ENCODE data around the genes ZNF286A and ZSWIM7.

GRCh38 chr17:15649559-15650624 lies 30.4 kb upstream of the FBXW10B start:
- RRBS = no CpG with 5 or more reads among the region's 11 CpGs

DNA sequence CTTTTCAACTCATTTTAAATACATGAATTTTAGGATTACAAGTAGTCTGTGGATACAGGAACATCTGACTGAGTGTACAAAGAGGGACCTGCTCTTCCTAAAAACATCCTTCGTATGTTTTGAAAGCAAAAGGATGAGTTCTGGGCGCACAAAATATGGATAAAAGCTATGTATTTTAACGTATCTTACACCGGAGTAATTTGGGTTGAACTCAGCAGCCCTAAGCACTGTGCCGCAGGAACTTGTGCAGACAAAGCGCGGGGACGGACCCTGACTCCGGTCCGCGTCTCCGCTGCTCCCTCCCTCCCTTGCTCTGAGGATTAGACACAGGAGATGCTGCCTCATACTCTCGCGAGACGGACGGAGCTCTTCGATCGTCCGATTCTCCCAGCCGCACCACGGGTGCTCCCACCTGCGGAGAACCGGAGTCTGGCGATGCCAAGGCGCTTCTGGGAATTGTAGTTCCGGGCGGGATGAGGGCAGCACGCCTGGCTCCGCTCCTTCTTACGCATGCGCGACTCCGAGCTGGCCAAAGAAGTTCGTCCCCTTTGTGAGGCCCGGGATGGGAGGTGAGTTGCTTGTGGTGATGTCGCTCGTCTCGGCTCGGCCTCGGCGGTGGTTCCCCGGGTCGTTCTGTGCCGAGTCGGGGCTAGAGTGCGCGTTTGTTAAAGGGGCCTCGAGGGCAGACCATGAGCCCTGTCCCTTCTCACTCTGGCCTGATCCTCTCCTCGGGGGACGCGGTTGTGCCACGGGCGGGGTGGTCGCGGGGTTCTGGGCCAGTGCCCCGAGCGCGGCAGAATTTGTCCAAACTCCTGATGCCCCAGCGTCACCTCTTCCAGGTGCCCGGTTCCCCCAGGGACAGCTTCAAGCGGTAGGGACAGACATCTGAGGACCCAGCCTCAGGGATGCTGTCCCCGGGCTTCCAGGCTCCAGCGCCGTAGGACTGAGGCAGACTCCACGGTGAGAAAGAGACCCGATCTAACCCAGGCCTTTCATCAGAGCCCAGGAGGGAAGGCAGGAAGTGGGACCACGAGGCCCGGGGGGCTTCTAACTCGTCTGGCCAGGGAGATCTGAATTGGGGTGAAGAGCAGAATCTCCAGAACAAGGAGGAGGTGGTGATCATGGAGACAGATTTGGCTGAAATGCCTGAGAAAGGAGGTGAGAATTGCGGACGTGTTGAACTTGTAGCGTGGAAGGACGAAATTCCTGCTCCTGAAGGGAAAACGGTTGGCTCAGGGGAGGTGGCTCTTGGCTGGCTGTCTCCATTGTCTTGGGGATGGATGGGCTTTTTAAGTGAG lies at the start of gene ZNF286A:
Gene ZNF286A (plus strand): TSS at position 544 of the 1,298 bp plus-strand sequence.
- RRBS = no CpG with 5 or more reads among the region's 74 CpGs

DNA sequence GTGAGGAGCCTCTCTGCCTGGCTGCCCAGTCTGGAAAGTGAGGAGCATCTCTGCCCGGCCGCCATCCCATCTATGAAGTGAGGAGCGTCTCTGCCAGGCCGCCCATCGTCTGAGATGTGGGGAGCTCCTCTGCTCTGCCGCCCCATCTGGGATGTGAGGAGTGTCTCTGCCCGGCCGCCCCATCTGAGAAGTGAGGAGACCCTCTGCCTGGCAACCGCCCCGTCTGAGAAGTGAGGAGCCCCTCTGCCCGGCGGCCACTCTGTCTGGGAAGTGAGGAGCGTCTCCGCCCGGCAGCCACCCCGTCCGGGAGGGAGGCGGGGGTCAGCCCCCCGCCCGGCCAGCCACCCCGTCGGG lies 77.7 kb upstream of the ADORA2B start:
- RRBS = no CpG with 5 or more reads among the region's 22 CpGs

DNA sequence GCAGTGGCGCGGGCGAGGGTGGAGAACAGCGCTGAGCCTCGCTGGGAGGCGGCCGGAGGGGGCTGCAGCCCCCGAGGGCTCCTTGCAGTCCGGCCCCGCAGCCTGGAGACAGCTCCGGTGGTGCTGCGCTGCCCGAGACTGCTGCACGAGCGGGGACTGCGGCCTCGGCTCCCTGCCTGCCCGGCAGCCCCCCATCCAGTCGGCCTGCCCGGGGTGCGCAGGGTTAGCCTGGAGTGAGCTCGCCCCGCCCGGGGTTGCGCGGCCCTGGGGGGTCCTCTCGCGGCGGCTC lies 473 bp upstream of the ADORA2B start:
- RRBS = 3% methylated on average over 18 of the region's 29 CpGs

DNA sequence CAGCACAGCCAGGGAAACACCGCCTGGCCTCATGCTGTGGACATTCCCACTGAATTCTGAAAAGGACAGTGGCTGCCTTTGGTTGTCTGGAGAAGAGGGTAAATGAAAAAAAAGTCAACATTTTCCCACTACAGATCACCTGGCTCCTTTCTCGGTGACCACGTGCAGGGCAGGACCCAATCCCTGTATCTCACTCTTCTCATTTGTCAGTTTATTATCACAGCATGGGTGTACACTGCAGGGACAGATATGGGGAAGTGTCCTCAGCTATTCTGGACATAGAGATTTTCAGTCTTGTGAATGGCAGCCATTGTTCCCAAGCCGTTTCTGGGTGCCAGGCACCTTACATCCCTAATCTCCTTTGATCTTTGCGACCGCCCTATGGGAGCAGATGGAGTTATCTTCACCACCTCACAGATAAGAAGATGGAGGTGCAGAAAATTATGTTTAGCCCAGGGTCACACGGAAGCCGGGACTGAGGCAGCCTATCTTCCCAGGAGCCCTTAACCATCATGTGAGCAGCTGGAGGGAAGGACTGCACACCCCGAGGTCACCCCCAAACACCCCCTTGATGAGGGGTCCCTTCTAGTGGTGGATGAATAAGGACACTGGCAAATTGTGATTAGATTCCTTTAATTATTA lies 7.2 kb downstream of the ADORA2B start:
- RRBS = no CpG with 5 or more reads among the region's 9 CpGs

- RRBS = under 1% methylated on average over 44 of the region's 83 CpGs
Observed at GRCh38 chr17:15998973-15999879, at the start of gene ZSWIM7. Gene ZSWIM7 (minus strand): TSS chr17:15999704.

DNA sequence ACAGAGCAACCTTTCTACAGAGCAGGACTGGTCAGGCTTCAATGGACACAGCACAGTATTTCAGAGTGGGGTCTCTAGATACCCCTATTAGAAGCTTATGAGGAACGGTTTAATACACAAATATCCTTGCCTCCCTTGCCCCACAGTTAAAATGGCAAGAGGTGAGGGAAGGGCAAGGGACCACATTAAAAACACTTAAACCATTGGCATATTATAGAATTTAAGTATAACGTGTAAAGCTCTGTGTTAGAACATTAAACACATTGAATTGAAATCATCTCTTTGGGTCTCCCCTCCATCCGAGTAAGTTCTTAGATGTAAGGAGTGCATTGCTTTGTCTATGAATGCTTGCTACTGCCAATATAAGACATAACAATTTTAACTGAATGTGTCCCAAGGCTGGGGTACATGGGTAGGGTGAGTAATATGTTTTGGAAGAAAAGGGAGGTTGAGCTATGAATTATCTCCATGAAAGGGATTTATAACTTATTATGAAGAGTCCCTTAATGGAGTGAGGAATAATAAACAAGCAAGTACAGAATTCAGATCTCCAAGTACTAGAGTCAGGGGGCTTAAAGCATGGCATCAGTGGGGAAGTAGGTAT lies 25.9 kb downstream of the TTC19 start:
- RRBS = no CpG with 5 or more reads among the region's 3 CpGs

GRCh38 chr17:16026423-16026729 lies 26.8 kb downstream of the TTC19 start:
- RRBS = no CpG with 5 or more reads among the region's 1 CpG

DNA sequence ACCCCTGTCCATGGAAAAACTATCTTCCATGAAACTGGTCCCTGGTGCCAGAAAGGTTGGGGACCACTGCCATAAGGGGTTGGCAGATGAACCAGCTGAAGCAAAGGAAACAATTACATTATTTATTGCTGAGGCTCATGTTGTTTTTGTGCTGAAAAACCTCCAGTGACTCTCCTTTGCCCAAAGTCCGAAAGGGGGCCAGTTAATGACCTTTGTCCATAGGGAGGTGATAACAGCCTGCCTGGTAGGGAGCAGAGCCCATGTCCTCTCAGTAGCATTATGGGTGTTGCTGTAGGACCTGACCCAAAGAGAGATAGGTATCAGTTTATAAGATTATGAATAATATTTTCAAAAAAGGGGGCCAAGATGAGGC lies 55.2 kb downstream of the CENPV start:
- RRBS = no CpG with 5 or more reads among the region's 1 CpG

DNA sequence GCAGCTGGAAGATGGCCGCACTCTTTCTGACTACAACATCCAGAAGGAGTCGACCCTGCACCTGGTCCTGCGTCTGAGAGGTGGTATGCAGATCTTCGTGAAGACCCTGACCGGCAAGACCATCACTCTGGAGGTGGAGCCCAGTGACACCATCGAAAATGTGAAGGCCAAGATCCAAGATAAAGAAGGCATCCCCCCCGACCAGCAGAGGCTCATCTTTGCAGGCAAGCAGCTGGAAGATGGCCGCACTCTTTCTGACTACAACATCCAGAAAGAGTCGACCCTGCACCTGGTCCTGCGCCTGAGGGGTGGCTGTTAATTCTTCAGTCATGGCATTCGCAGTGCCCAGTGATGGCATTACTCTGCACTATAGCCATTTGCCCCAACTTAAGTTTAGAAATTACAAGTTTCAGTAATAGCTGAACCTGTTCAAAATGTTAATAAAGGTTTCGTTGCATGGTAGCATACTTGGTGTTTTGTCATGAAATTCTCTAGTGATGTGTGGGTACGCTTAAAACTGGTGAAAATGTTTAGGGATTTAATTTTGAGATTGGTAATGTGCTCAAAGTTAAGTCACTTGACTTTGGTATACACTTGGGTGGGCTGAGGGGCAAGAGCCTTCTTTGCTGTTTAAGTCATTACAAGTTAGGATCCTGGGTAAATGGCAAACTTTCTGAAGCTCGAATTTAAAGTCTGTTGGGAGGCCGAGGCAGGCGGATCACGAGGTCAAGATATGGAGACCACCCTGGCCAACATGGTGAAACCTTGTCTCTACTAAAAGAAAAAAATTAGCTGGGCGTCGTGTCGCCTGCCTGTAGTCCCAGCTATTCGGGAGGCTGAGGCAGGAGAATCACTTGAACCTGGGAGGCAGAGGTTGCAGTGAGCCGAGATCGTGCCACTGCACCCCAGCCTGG lies 1.6 kb downstream of the UBB start:
- RRBS = no CpG with 5 or more reads among the region's 23 CpGs

DNA sequence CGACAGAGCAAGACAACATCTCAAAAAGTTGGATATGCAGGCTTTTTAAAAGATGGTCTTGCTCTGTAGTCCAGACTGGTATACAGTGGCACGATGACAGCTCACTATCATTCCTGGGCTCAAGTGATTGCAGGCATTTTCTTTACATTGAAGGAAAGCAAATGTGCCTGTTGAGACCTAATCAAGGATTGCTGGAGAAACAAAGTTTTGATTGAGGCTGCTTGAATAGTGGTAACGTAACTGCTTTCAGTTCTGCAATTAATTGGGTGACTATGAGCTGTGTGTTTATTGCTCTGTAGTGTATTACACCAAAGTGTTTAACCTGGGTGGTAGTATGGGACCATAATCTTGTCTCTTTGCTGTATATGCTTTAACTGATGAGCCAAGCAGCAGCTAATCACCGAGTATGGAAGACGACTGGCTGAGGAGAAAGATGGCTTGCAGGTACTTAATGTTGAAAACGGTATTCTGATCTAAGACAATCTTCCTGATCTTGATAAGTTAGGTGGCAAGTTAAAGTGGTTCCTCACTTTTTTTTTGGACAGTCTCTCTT lies 2.4 kb downstream of the UBB start:
- RRBS = no CpG with 5 or more reads among the region's 6 CpGs

- RRBS = no CpG with 5 or more reads among the region's 12 CpGs
Observed at GRCh38 chr17:16439798-16440654, 24.7 kb downstream of the TRPV2 start.

DNA sequence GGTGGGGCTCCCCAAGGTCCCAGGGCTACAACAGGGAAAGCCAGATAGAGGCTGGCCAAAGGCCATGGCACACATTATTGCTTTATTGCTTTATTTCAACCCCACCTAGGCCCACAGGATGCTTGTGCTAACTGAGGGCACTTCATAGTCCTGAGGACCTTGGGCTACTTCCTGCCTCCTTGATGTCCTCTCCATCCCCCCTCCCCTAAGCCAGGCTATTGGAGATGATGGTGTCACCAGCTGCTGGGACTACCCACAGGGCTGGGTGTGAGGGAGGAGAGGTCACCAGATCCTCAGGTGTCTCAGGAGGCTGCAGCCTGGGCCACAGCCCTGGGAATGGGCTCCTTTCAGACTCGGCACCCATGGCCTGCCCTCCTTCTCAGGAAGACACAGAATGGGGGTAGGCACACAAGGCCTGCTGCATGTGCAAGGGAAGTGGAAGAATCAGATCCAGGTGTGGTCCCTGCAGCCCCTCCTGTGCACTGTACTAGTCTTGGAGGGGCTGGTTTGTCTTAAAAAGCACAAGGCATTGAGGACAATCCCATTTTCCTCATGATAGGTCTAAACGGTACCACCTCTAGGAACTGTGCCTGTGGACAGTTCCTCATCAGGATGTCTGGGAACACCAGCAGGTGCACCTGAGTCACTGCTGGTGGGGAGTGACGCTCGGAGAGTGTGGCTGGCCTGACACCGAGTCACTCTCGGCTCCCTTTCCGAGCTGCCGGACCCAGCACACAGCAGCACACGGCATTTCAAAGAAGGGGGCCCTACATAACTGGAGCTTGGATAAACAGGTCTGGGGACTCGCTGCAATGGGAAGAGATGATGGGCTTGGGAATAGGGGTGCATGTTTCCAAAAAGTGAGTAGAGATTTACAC lies 25.8 kb downstream of the LRRC75A start:
- RRBS = no CpG with 5 or more reads among the region's 10 CpGs

GRCh38 chr17:16471507-16472130 lies 20.4 kb downstream of the LRRC75A start:
- RRBS = no CpG with 5 or more reads among the region's 9 CpGs

DNA sequence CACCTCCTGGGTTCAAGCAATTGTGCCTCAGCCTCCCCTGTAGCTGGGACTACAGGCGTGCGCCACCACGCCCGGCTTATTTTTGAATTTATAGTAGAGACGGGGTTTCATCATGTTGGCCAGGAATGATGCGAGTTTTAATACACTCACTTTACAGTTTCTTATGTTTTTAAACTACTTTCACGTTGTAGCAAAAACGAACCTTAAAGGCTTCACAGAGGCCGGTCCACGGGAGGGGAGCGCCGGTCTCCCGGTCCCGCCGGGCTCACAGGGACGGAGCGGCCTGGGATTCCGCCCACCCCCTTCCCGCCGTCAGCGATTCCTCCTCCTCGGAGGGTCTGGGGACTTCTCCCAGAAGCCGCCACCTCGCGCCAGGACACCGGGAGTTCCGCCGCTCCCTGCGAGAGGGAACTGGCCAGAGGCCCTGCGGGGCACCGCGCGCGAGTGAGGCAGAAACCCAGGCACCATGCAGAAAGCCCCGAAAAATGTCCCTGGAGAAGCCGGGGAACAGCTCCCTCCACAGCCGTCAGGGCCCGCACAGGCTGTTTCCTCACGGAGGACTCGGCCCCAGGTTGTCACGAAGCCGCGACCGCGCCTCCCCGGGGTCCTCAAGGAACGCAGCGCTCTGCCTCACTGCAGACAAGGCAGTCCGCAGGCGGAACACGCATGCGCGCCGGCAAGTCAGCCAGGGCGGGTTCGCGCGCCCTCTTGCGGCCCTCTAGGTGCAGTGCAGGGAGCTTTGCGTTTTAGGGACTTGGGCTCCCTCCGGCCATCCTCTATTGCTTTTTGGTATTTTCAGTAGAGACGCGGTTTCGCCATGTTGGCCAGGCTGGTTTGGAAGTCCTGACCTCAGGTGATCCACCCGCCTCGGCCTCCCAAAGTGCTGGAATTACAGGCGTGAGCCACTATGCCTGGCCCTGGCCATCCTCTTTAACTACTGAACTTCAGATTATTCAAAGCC lies 20.1 kb upstream of the ZNF287 start:
- RRBS = under 1% methylated on average over 31 of the region's 67 CpGs

DNA sequence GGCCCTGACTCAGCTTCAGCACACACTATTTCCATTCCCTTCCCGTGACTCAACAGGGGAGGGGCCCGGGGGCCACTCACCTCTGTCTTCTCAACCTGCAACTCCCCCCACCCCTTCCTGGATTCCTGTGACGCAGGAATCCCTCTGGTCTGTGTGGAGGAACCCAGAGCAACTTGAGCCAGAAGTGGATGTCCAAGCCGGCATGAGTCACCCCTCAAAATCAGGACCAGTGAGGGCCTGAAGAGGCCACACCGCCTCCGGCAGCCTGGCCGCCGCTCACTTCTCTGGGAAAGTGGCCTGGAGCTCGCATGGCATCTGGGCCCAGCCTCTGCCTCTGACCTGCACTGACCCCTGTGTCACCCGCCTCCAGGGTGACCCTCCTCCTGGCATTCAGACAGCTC lies 106.7 kb downstream of the TNFRSF13B start:
- RRBS = no CpG with 5 or more reads among the region's 10 CpGs

GRCh38 chr17:17010513-17010929 lies 31.7 kb upstream of the MPRIP start:
- RRBS = no CpG with 5 or more reads among the region's 10 CpGs

DNA sequence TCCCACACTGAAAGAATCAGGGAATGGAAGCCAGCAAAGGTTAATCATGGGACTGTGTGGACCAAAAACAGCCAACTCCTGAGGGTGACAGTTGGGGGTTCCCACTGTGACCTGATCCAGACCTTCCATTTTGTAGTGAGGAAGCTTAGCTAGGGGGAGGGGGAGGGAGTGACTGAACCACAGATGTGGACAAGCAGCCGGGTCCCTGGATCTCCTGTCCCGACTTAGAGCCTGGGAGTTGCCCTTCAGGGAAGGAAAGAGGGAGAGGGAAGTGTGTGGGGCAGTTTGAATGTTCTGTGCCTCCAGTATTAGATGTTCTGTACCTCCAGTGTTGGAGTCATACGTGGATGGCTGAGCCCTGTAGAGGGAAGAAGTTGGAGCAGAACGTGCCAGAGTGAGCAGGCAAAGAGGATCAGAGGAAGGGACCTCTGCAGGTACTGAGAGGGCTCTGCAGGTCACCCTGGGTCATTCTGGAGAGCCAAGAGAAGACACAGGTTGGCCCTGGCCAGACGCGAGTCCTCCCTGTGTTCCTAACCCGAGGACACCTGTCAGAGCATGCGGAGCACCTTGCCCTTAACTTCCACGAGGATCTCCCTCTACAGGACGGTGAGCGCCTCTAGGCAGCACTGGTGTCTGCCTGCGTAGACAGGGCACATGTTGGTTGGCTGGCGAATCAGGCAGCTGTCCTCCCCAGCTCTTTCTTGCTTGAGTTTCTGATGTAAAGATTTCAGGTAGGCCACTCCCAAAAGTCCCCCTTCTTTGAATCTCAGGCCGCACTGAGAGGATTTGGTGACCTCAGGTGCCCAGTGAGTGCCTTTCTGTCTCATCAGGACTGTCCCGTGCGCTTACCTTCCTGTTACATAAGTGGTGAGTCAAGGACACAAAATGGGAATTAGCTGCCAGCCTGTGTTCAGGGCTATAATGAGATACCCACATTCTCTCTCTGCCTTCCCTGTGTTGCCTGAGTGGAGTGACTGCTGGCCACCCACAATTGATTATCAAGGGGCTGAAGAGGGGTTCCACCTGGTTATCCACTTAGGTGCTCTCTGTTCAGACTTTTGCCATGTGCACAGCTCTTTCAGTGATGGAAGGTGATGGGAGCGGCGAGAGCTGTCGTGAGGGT lies 45.2 kb downstream of the MPRIP start:
- RRBS = no CpG with 5 or more reads among the region's 19 CpGs

- RRBS = no CpG with 5 or more reads among the region's 4 CpGs
Observed at GRCh38 chr17:17169118-17169650, 36.9 kb downstream of the PLD6 start.

- RRBS = no CpG with 5 or more reads among the region's 5 CpGs
Observed at GRCh38 chr17:17258960-17259467, 22.0 kb downstream of the COPS3 start.

All from AG08470 (cell line).